Skeletal muscle satellite cell (primary cell): ENCODE measurements around the gene IL17RD.

- CAGE, long polyA plus RNA = no peak
These were observed 19.8 kb downstream of the TKT start for GRCh38 chr3:53235880-53236619.

GRCh38 chr3:53238037-53238803 is 17.6 kb downstream of the TKT start:
- CAGE, long polyA plus RNA = no peak

GRCh38 chr3:53286976-53287795 is 31.4 kb upstream of the TKT start:
- CAGE, long polyA plus RNA = no peak

DNA sequence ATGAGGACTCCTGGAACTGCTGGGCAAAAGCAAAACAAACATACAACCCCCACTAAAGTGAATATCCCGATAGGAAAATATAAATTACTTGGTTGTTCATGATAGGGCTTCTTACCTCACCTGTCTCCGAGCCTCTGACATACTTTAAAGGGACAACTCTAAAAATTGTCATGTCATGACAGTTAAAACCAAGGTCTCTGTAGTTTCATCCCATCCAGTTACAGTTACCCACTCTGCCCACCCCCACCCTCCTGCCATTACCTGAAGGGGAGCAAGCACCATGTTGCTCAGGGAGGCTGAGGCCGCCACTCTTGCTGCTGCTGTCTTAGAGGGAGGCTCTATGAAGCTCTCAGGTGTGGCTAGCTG is 36.0 kb upstream of the TKT start:
- CAGE, long polyA plus RNA = no peak

GRCh38 chr3:53525706-53526390 is 31.4 kb downstream of the CACNA1D start:
- CAGE, long polyA plus RNA = no peak

DNA sequence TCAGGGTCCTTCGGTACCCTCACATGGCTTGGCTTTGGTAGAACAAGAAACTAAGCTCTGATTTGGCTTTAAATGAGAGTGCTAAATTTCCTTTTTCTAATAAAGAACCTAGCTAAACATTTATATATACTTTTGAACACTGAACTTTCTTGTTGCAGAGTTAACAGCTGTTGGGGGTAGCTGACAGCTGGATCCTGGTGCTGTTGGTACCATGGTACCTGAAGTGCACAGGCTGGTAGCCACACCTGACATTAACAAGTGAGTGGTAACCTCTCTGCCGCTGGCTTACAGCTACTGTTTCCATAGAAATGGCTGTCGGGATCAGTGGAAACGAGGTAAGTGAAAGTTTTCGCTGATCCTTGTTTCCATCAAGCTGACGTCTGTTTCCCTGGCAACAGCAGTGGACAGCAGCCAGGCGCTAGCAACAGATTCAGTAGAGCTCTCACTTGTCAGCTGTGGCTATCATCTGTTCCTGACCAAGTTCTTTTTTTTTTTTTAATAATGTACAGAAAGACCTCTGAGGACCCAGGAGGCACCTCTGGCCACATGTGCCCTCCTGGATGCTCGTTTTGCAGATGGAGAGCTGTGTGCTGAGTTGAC is 166.3 kb downstream of the CHDH start:
- CAGE, long polyA plus RNA = no peak

- CAGE, long polyA plus RNA = no peak
These were observed 14.4 kb downstream of the ACTR8 start for GRCh38 chr3:53867347-53868103.

- CAGE, long polyA plus RNA = no peak
These were observed 1.2 kb downstream of the CACNA2D3 start for GRCh38 chr3:54123283-54124176.

GRCh38 chr3:54527507-54527927 is 400.3 kb downstream of the LRTM1 start:
- CAGE, long polyA plus RNA = no peak

DNA sequence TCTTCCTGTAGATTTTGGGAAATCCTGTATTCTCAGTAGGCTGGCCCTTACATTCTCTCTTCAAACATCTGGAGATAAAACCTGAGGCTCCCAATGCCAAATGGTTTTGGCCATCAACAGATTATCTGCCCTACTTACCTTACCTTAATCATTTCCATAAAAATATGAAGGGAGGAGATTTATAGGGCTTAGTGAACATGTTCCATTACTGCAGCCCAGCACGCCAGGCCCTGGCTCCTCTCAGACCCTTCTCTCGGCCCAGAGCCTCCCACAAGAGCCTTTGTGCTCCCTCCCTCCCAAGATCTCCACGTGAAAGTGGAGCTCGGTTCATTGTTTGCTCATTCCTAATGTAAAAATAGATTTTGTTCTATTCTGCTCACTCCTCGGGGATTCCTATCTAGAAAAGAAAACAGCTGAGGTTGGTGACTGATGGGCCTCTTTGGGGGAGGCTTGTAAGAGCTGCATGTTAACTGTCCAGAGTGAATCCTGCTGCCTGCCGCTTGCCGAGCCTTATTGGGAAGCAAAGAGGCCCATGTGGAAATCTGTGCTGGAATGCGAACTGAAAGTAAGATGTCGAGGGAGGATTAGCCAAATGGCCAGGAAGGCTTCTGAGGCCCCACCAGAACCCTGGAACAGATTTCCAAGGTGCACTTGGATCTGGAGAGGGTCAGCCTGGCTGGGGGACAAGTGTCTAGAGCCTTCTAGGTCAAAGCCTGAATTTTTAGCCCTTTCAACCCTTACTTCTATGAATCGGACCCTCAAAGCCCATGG is 267.2 kb downstream of the LRTM1 start:
- CAGE, long polyA plus RNA = no peak

- CAGE, long polyA plus RNA = no peak
These were observed 39.0 kb upstream of the LRTM1 start for GRCh38 chr3:54966882-54967262.

- CAGE, long polyA plus RNA = no peak
These were observed 3.1 kb upstream of the WNT5A start for GRCh38 chr3:55490120-55490690.

- CAGE, long polyA plus RNA = no peak
These were observed 133.4 kb upstream of the WNT5A start for GRCh38 chr3:55620368-55620997.

- CAGE, long polyA plus RNA = no peak
These were observed 177.1 kb upstream of the WNT5A start for GRCh38 chr3:55663965-55664854.

GRCh38 chr3:56787265-56787625 is 14.5 kb downstream of the ARHGEF3 start:
- CAGE, long polyA plus RNA = no peak

GRCh38 chr3:56825540-56826138 is 23.9 kb upstream of the ARHGEF3 start:
- CAGE, long polyA plus RNA = no peak

GRCh38 chr3:56849513-56850160 is 47.9 kb upstream of the ARHGEF3 start:
- CAGE, long polyA plus RNA = no peak

- CAGE, long polyA plus RNA = no peak
These were observed 98.2 kb upstream of the SPATA12 start for GRCh38 chr3:56962203-56962751.

DNA sequence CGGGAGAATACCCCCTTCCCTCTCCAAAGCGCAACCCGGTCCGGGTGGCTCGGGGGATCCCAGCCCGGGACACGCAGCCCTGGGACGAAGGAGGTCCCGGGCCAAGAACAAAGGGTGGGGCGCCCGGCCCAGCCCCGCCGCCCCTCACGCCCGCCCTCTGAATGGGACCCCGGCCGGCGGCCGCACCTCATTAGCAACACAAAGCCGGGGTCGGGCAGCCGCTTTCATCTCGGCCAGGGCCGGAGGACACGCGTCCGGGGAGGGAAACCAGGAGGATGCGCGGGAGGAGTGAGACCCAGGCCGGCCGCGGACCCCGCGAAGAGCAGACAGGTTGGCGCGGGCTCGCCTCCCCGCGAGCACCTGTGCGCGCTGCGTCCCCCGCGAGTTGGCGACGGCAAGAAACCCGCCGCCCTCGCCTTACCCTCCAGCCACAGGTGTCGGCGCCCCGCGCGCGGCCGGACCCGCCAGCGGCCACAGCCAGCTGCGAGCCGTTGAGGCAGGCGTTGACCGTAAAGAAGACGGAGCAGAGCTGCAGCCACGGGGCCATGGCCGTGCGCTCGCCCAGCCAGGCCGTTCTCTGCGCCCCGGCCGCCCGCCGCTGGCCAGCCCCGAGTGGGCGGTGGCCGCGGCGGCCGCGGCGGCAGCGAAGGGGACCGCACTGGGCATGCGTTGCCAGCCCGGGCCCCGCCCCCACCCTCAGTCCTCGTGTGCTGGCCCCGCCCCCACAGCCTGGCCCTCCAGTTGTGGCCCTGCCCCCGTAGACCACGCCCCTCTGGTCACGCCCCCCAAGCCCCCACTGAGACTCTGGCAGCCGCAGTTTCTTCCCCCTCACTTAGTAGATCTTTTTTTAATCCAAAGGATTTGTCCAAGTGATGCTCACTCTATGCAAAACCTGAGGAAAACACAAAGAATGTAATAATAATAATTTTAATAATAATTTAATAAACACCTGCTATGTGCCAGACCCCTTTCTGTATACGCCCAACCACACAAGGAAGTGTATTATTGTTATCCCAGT is at the start of gene IL17RD:
TSS of gene IL17RD (minus strand) at position 614 of the 1,018 bp plus-strand sequence.
- CAGE, long polyA plus RNA = no peak

GRCh38 chr3:57583416-57584146 is 13.6 kb downstream of the ARF4 start:
- CAGE, long polyA plus RNA = no peak